Metanephros (tissue), 2 donors: ENCODE measurements around a stretch of chr18.

DNA sequence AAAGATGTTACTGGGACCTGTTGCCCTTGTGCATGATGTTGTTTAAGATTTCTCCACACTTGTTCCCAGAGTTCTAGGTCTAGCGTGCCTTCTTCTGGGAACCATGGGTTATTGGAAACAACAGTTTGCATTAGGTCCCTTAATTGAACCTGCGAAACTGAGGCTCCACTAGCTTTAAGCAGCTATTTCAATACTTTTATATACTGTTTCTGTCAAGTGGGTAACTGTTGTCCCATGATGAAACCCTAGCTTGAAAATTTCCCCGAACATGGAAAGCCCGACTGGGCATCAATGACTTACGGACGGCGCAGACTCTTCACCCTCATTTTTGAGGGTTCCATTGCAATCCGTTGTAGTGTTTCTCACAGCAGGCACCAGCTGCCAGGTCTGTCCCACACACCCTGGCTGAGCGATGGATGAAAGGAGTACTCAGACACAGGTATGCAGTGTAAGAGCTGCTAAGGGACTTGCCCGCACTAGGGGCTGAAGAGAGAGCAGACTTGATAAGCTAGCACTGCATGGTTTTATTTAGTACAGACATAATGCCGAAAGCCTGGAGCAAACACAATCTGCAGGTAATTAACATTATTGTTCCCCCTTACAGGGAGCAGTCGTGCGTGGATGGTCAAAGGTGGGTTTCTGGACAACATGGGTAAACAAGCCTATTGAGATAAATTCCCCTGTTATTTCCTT lies 15.7 kb downstream of the DYNAP start:
- RAMPAGE, long total RNA: no peak

GRCh38 chr18:55244520-55244789 lies 285.2 kb upstream of the CCDC68 start:
- RAMPAGE, long total RNA: no peak

DNA sequence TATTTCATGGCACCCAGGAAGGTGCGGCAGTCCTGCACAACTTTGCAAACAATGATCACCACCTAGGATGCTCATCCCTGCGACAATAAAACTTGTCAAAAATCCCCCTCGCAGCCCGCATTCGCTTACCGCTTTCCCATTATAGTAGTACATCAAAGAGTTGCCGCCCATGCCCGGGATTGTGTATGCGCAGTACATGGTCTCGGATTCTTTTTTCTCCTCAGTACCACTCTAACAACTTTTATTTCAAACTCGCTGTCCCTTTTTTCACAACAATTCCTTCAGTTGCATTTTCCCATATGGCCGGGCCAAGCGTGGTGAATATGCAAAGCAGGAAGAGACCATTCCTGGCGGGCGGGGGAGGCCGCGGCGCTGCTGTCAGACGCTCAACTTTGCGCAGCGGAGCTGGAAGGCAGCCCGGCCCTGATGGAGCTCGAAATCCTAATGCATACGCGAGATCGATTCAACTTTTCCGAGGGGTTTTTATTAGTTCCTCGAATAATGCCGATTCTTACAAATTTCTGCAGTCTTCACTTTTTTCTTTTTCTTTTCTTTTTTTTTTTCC lies 266.4 kb downstream of the TCF4 start:
- RAMPAGE, long total RNA: no peak

- RAMPAGE, long total RNA: no peak
Measured at GRCh38 chr18:55337696-55338763, 250.0 kb downstream of the TCF4 start.

- RAMPAGE, long total RNA: no peak
Measured at GRCh38 chr18:55401586-55402413, 186.2 kb downstream of the TCF4 start.

- RAMPAGE, long total RNA: no peak
Measured at GRCh38 chr18:55477400-55478018, 110.5 kb downstream of the TCF4 start.

GRCh38 chr18:56199856-56200410 lies 438.5 kb downstream of the TXNL1 start:
- RAMPAGE, long total RNA: no peak

GRCh38 chr18:56639061-56639484 lies 681 bp upstream of the TXNL1 start:
- RAMPAGE, long total RNA: no peak

DNA sequence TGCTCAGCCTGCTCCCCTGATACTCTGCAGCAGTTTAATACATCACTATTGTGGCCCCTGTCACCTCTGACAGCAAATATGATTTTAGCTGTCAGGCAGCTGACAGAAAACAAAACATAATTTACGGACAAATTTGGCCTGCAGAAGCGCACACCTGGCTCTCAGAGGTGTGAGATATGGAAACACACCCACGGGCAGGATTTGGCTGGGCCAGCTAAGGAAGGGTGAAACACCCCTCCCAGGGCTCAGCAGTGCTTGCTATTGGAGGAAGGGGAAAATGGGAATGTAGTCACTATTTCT lies 93.9 kb upstream of the ST8SIA3 start:
- RAMPAGE, long total RNA: no peak

- RAMPAGE, long total RNA: no peak
Measured at GRCh38 chr18:57432976-57433916, 1.9 kb upstream of the ONECUT2 start.

DNA sequence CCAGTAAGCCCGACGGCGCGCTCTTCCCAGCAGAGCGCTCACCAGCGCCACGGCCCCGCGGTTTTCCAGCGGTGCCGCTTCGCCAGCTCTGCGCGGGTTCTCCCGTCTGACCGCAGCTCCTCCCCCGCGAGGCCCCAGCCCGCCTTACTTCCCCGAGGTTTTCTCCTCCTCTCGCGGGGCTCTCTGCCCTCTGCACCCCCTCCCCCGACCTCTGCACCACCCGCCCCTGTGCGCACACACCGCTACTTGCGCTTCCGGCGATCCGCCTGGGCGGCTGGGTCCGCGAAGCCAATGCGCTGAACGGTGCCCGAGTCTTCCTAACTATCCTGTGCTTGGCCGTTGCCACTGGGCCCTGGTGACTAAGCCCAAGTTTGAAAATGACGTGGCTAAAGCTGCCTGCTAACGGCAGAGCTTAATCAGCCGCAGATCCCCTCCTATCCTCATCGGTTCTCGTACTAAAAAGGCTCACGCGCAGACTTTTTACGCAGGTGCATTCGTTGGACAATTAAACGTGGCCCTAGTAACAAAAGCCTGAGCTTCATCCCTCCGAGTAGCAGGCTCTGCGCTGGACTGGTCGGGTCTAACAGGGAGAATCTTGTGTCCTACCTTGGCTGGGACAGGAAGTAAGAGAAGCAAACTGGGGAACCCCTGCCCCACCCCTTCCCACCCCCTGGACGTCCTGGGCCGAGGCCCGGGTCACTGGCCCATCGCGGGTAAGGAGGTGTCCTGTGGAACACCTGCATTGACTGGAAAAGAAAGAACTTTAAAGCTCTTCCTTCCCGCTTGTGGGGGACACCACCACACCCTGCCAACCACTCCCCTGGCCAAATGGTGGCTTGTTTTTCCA lies 6.4 kb downstream of the ONECUT2 start:
- RAMPAGE, long total RNA: no peak

GRCh38 chr18:57759635-57760213 lies 43.4 kb downstream of the ATP8B1 start:
- RAMPAGE, long total RNA: no peak

DNA sequence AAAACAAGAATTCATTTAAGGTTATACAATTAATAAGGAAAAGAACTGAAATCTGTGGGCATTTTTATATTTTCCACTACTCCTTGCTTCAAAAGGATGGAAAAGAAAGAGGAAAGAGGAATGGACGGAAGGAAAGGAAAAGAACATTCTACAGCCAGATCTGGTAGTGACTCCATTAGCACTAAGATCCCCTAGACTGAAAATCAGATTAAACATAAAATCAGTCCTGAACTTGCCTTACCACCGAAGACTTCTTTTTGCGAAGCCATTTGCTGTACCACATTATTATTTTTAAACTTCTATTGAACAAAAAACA lies 2.4 kb downstream of the ATP8B1 start:
- RAMPAGE, long total RNA: no peak

GRCh38 chr18:58070982-58071611 lies 27.1 kb downstream of the NEDD4L start:
- RAMPAGE, long total RNA: no peak

DNA sequence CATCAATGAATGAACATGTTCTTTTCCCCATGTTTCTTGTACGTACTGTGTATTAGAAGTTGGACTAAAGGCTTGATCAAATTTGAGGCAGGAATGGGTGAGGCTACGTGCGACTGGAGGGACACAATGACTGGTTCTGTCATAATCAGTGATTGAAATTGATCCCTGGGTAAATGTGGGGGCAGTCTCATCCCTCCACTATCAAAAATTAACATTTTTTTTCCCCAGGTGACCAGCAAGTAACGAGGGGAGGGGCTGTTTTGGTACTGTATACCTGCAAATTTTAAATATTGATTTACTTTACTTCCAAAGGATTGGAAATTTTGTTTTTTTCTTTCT lies 130.5 kb downstream of the NEDD4L start:
- RAMPAGE, long total RNA: no peak

- RAMPAGE, long total RNA: no peak
Measured at GRCh38 chr18:58196122-58196747, 152.2 kb downstream of the NEDD4L start.

DNA sequence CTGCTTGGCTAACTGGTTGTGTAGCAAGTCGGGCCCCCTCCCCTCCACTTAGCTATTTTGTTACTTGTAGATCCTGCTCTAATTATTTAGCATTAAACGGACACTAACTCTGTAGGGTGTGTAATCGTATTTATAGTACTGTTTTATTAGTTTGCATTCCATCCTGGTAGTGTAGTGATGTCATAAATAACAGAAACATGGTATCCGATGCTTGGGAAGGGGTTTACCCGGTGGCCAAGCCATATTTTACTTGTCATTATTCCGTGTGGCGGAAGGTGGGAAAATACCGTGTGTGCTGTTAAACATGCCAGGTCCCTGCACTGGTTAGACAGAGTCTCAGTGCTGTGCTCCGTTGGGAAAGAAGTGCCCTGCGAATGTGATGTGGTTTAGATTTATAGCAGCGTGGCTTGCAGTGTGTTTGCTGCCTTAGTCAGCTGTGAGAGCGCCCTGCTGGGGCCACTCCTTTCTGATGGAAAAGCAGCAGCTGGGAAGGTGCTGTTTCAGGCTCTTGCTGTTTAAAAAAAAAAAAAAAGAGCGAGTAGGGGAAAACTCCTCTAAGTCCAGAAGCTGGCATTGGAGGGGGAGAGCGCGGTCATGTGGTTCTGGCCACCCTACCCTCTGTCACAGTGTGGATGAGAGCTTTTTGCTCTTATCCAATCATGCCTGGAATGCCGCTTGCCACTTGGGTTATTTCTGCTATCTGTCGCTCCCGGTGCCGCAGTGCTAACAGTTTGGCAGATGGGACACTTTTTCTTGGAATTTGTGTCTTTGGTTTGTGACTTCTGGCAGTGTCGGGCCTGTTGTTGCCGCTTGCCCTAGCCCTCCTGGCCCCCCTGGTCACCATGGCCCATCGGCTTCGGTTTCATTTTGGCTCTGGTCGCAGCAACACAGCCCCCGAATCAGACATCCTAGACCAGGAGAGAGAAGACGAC lies 211.0 kb downstream of the NEDD4L start:
- RAMPAGE, long total RNA: no peak

DNA sequence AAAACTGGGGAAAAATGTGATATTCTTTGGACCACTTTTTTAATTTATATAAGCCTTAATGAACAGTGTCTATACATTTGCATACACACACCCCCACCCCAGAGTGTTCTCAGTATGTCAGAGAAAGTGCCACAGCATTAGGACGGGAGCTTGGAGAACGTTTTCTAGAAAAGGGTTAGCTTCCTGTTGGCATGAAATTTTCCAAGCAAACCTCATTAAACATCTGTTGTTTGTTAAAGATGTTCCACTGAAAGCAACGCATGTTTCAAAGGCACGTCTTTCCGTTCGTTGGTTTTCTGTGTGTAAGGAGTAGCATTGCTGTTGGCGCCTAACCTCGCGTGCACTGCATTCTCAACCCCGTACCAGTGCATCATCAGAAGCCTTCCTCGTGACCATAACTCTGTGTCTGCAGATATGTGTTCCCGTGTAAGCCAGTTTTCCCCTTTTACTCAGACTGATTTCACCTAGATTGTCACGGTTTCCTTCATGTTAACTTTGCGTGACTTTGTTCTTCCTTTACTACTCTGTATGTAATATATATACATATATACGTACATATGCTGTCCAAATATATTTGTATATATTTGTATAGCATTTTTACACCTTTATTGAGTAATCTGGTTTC lies 228.4 kb downstream of the ALPK2 start:
- RAMPAGE, long total RNA: no peak

DNA sequence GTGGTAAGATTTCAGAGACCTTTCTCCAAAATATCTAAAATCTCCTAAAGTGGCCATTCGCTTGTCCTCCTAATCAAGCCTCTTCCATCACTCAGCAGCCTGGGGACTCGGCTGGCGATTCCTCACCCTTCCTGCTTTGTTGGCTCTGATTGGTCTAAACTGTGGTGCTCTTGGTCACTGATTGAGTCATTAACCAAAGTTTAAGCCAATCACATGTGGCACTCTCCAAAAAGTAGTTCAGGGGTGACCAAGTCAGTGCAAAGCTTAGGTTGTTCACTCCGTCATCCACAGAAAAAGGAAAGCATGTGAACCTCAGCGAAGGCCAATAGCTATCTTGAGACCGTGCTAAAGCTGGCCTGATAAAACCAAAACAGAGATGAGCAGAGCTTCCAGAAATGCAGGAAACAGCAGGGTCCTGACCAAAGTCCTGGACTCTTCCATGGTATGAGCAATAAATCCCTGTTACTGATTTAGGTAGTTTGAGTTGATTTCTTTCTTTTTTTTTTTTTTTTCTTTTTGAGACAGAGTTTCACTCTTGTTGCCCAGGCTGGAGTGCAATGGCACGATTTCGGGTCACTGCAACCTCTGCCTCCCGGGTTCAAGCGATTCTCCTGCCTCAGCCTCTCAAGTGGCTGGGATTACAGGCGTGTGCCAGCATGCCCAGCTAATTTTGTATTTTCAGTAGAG lies 4.8 kb downstream of the ALPK2 start:
- RAMPAGE, long total RNA: no peak

DNA sequence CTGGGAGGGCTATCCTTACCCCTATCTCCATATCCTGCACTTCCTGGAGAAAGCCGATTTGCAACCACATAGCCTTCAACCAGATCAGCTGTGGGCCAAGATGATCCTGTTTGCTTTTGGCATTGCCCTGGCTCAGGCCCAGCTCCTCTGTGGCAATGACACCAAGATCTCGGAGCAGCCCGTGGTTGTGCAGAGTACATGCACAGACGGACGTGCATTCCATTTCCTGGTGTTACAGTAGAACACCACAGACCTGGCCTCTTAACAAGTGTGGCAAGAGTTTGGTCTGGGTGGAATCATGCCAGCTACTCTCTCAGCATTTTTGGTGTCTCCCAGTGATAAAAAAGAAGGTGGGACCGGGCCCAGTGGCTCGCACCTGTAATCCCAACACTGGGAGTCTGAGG lies 20.0 kb downstream of the MALT1 start:
- RAMPAGE, long total RNA: no peak